Airway epithelial cell (primary cell): ENCODE data around the genes SCN8A, TMDD1, SMIM41, KRT80, KRT85 and KRT8.

GRCh38 chr12:51590371-51591558, at the start of gene SCN8A:
Gene SCN8A, plus strand, starts transcription at chr12:51591233.
- RAMPAGE, long total RNA = no peak

DNA sequence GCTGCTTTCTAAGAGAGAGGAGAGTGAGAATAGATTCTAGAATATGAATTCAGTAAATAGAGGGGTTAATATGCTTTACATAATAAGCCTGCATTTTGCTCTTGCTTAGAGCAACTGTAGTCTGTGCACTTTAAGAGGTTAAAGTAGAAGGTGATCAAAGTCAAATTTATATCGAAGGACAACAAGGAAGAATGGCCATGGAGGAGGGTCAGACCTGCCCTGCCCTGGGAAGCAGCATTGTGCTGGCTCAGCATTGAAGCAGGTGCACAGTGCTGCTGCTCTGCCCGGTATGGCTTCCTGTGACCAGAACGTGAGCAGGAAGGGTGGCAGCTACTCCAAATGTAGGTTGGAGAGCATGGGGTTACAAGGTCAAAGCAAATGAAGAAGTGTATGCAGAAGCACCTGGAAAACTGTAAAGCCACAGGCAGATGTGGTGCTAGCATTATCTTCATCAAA, 84.0 kb downstream of the SCN8A start:
- RAMPAGE, long total RNA = no peak

DNA sequence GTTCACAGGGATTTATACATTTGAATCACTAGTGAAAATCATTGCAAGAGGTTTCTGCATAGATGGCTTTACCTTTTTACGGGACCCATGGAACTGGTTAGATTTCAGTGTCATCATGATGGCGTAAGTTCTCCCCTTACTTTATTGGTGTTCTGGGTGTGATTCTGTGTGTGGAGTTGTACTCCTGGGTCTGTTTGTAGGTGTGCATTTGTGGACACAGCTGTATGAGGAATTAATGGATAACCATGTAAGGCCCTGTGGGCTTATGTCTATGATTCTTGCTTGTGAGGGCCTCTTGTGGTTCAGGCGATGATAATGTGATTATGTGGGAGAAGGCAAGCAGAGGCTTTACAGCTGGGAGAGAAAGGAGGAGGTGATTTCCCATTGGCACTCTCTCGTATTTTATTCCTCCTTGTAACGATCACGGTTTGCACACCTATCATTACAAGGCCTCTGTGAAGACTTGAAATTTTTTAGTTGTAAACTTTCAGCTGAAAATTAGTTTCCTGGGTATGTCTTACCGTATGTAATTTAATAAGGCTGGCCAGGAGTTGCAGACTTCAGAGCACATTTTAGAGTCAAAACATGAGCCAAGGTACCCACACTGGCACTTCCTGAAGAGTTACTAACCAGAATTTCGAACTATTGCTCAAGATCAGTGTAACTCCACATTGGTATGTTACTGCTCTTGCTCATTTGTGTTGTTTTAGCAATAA, 96.2 kb downstream of the SCN8A start:
- RAMPAGE, long total RNA = no peak

DNA sequence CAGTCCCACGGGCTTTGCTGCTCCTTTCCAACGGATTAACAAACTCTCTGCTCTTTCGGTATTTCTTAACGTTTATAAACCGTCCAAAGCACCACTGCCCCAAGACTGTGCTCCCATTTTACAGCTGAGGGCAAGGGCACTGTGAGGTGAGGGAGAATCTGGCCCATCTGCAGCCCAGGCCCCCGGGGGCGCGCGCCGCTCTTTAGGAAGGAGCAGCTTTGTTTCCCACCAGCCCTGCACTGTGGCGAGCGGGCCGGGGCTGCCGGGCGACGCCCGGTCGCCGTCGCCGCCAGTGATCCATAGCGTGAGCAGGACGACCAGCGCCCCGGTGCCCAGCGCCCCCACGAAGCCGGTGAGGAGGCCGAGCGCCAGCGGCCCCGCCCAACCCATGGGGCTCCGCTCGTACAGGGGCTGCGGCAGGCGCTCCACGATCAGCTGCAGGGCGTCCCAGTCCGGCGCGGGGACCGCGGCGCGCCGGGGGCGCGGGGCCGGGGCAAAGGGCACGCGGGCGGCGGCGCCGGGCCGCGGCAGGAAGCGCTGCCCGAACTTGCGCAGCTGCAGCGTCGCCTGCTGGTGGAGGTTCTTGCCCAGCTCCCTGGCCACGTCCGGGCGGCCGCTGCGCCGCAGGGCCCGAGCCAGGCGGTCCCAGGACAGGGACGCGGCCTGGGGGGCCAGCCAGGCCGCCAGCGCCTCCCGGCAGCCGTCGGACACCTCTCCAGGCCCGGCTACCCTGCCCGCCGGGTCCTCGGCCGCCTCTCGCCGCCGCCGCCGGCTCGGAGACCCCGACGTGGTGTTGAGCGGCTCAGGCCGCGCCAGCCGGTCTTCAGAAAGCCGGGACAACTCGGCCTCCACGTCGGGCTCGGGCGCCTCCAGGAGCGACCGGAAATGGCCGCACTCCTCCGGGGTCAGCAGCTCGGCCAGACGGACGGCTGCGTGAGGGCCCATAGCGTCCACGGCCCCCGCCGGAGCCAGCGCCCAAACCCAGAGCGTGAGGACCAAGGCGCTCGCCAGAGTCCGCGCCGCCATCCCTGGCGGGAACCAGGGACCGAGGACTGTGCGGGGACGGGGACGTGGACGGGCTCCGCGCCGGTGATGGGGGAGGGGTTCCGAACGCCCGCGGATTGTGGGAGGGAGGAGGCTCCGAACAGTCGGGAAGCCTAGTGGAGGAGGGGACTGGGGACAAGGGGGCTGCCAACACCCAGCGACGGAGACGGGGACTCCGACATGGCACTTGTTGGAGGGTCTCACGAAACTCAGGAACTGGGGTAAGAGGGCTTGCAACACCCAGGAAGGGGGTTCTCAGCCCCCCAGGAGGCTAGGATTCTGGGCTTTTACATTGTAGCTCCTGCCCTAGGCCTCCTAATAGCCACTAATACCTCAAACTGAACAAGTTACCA, at the start of gene TMDD1:
TMDD1 (minus strand) TSS at position 1,058 of the 1,397 bp plus-strand sequence.
- RAMPAGE, long total RNA = no peak

DNA sequence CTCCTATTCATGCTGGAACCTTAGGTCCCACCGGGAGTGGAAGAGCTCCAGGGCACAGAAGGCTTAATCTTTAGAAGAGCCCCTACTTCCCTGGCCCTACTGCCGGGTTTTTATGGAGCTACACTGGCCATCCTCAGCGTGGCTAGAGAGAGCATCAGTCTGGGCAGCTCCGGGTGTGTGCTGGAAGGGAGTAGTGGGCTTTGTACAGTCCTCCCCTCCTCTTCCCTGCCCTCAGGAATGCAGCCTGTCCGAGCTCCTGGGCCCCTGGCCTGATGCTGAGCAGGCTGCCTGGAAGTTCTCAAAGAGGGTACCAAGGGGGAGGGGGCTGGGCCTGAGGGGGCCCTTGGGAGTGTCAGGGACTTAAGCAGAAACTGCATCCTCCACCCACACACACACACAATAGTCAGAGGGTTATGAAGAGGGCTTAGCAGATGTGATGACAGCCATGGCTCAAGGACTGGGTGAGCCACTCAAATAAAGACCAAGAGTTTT, 16.3 kb upstream of the FIGNL2 start:
- RAMPAGE, long total RNA = no peak

DNA sequence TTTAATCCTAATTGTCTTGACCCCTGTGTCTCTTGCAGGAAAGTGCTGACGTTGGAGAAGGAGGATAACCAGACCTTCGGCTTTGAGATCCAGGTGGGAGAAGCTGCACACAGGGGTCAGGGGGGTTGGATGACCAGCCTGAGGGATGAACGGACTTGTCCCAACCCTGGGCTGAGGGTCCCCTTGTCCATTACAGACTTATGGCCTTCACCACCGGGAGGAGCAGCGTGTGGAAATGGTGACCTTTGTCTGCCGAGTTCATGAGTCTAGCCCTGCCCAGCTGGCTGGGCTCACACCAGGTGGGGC, 4.0 kb downstream of the TAMALIN start:
- RAMPAGE, long total RNA = no peak

DNA sequence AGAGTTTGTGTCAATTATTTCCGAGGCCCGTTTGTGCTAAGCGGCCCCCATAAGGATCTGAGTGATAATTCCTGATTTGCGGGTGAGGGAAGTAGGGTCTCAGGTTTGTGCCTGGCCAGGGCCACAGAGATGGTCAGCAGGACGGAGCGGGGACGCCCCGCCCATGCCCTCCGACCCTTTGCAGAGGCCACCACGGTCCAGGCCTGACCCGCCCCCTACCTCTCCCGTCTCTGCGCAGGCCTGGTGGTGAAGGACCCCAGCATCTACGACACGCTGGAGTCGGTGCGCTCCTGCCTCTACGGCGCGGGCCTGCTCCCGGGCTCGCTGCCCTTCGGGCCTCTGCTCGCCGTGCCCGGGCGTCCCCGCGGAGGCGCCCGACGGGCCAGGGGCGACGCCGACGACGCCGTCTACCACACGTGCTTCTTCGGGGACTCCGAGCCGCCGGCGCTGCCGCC, 7.7 kb downstream of the TAMALIN start:
- RAMPAGE, long total RNA = no peak

DNA sequence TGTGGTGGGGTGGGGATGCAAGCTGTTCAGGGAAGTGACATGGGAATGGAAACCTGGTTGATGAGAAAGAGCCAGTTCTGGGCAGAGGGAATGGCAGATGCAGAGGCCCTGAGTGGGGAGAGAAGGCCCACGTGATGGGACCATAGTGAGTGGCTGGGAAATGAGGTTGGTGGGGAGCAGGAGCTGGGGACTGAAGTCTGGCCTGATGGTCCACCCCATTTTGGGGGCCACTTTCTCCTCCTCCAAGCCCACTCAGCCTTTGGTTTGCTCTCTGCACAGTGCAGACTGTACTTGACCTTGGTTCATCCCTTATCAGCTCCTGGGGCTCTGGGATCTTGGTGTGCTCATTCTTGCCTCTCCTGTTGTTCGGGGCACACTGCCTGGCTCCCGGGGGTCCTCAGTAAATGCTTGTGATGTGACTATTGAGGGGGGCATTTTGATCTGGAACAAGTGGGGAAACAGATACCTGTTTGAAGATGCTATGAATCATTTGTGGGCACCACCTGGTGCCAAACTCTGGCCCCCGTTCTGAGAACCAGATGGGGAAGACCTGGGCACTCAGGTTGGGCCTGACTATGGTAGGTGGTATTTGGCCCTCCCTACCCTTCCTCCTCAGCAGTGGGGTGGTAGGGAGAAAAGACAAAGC, 11.3 kb upstream of the NR4A1 start:
- RAMPAGE, long total RNA = no peak

DNA sequence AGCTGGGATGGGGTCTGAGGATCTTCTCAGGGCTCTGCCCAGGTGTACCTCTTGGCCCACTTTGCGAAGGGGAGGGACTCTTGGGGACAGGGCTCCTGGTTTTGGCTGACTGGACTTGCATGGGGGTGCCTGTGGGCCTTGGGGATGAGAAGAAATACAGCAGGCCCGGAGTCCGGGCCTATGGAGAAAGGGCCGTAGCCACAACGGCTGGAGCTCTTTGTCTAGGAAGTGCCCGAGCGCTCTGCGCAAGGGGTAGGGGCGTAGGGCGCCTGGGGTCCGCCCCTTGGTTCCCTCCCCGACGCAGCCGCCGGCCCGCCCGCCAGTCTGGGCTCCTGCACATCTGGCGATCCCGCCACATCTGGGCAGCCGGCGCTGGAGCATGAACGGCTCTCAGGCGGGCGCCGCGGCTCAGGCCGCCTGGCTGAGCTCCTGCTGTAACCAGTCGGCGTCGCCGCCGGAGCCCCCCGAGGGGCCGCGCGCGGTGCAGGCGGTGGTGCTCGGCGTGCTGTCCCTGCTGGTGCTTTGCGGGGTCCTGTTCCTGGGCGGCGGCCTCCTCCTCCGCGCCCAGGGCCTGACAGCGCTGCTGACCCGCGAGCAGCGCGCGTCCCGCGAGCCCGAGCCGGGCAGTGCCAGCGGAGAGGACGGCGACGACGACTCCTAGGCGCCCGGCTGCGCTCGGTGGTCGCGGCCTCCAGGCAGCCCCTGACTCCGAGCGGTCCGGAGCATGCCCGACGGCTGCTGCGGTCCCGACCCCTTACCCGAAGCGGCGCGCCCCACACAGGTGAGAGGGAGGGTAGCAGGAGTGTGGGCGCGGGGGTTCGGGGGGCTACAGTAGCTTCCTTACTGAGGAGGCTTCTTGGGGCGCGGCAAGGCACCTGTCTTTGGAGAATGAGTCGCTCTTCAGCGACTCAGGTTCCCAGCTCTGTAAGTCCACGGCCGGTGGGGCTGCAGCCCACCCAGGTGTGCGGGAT, at the start of gene SMIM41:
SMIM41 (plus strand) TSS at position 304 of the 971 bp plus-strand sequence.
- RAMPAGE, long total RNA = no peak

GRCh38 chr12:52080934-52081861, 1.7 kb downstream of the SMIM41 start:
- RAMPAGE, long total RNA = no peak

- RAMPAGE, long total RNA = no peak
Observed at GRCh38 chr12:52122955-52123327, 43.4 kb downstream of the SMIM41 start.

- RAMPAGE, long total RNA = no peak
Observed at GRCh38 chr12:52191854-52192965, at the start of gene KRT80. Gene KRT80, minus strand, starts transcription at chr12:52192014.

DNA sequence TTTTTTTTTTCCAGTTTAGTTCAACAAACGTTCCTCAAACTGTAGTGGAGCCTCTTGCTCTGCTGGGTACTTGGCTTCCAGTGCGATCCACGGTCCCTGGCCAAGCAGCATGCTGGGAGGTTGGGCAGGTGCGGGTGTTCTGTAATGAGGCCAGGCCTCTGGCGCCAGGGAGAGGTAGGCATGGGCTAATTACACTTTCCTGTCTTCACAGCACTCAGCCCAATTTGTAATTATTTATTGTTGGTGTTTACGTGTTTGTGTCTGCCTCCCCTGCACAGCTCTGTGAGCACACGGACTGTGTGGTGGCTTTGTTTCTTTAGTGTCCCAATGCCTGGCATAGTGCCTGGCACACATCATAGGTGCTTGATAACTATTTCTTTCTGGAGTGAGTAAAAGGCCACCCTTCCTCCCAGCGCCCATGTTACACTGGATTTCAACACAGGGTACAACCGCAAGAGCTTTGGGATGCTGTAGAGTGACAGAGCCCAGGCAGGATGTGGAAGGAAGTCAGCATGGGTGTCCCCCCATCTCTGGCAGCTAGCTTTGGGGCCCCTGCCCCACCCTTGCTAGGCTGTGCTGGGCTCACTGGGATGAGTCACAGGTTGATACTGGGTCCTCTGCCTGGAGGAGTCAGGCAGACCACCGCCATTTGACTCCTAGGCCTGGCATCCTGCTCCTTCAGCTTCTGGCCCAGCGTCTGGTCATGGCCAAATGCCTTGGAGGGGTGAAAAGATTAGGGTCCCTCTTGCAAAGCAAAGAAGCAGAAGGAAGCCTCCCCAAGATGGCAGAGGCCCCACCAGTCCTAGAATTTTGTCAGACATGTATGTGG, 6.0 kb upstream of the KRT80 start:
- RAMPAGE, long total RNA = no peak

- RAMPAGE, long total RNA = no peak
Observed at GRCh38 chr12:52367241-52367783, at the start of gene KRT85. Gene KRT85, minus strand, starts transcription at chr12:52367481.

DNA sequence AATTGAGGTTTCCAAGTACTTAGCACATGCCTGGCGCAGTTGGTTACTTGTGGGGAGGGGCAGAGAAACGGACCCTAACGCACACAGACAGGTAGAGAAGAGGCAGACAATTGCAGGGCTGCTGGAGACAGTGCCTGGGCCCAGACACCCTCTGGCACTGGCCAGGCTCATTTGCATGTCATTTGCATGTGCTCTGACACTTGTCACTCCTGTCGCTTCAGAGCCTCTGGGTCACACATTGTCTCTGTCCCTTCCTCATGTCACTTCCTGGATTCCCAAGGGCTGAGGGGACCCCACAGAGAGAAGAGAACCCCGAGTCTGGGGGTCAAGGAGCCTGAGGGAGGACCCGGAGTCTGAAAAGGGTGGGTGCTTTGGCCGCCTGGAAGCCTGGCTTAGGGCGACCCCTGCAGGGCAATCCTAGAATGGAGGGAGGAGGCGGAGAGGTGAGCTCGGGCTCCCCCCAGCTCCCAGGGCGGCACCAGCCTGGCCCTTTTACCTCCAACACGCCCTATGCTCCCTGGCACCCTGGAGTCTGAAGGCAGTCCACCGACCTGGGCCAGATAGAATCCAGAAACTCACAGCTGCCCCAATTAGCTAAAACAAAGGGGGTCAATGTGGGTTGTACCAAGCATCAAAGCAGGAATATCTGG, 21.6 kb upstream of the KRT78 start:
- RAMPAGE, long total RNA = no peak

DNA sequence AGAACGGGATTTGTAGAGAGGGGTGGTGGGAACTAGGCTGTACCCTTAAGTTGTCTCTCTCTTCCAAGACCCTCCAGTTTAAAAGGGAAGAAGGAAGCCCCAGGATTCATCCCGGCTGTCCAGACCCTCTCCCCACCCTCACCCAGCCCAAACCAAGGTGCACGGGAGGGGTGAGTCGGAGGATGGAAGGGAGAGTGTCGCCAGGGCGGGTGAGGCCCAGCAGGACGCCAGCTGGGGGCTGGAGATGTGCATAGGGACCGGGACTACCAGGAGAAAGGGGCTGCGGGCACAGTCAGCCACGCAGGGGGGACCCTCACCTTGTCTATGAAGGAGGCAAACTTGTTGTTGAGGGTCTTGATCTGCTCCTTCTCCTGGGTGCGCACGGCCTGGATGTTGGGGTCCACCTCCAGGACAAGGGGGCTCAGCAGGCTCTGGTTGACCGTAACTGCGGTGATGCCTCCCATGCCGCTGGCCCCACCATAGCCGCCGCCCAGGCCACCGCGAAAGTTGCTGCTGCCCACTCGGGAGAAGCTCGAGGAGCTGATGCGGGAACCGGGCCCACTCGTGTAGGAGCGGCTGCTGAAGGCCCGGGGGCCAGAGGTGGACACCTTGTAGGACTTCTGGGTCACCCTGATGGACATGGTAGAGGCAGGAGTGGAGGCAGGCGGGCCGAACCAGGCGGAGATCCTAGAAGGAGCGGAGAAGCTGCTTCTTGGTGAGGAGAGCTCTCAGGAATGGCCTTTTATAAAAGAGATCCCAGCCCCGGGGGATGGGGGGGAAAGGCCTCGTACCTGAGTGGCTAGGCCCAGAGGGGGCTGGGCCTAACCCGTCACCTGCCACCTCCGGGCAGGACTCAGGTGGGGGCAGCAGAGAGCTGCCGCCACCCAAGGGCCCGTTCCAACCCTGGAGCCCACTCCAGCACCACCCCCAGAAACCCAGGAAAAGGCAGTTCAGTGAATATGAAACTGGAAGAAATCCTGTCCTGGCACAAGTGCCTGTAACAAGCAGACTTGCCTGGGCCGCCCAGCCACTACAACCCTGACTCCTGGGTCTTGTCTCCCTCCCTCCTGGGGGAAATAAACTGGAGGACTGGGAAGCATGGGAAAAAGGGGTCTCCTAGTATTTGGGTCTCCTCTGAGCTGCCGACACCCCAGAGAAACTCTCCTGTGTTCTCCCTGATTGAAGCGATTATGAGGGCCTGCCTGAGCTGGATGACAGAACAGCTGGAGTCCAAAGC, at the start of gene KRT8:
KRT8 (minus strand) TSS at position 736 of the 1,237 bp plus-strand sequence.
- RAMPAGE, long total RNA = no peak

GRCh38 chr12:53011501-53012405, 5.5 kb downstream of the EIF4B start:
- RAMPAGE, long total RNA = no peak

DNA sequence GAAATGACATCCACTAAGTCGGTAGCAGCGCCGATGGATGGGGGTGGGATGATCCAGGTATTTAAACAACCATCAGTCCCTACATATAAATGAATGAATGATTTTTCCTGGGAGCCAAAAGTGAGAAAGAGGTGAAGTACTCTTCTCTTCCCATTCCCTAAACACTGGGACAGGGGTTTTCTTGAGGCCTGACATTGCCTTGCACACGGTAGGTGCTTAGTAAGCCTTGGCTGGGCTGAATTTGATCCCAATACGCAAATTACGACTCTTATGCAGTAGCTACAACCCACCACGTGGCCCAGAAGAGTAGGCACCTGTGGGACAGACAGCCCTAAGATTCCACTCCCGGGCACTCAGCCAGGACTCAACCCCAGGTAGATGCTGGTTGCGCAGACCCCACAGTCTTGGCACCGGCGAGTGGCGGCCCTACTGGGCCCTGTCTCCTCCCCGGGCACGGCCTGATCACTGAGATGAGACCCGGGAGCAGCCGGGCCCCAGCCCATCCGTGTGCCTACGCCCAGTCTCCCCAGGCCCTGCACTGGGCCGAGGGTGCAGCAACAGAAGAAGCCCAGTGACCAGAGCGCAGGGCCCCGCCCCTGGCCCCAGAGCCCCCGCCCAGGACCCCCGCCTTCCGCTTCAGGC, 449 bp downstream of the SPRYD3 start:
- RAMPAGE, long total RNA = no peak

- RAMPAGE, long total RNA = no peak
Observed at GRCh38 chr12:53093900-53094441, 3.5 kb upstream of the IGFBP6 start.

GRCh38 chr12:53095967-53096897, 1.2 kb upstream of the IGFBP6 start:
- RAMPAGE, long total RNA = no peak